Left common carotid artery plus branches (tissue), 1 donor: ENCODE measurements around the gene MED26.

DNA sequence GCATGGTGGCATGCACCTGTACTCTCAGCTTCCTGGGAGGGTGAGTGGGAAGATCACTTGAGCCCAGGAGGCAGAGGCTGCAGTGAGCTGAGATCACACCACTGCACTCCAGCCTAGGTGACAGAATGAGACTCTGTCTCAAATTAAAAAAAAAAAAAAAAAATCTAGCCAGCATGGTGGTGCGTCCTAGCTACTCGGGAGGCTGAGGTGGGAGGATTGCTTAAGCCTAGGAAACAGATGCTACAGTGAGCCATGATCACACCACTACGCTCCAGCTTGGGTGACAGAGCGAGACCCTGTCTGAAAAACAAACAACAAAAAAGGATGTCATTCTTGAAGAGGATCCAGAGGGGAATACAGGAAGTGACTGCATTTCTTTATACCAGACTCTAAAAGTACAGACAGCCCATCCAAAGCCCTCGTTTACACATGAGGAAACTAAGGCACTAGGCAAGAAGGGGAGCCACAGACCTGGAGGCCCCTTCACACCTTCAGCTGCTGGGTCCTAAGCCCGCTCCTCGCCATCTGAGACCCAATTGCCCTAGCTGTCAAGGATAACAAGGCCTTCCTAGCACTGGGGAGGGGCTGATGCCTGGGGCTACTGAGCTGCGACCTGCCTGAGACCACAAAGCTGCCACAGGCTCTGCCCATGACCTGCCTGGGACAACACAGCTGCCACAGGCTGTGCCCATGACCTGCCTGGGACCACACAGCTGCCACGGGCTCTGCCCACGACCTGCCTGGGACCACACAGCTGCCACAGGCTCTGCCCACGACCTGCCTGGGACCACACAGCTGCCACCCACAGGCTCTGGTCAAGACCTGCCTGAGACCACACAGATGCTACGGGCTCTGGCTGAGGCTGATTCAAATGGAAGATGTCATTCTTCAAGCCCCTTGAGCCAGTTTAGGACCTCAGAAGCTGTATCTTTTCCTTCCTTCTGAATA is 55.0 kb downstream of the EPS15L1 start:
- PRO-cap: no peak

DNA sequence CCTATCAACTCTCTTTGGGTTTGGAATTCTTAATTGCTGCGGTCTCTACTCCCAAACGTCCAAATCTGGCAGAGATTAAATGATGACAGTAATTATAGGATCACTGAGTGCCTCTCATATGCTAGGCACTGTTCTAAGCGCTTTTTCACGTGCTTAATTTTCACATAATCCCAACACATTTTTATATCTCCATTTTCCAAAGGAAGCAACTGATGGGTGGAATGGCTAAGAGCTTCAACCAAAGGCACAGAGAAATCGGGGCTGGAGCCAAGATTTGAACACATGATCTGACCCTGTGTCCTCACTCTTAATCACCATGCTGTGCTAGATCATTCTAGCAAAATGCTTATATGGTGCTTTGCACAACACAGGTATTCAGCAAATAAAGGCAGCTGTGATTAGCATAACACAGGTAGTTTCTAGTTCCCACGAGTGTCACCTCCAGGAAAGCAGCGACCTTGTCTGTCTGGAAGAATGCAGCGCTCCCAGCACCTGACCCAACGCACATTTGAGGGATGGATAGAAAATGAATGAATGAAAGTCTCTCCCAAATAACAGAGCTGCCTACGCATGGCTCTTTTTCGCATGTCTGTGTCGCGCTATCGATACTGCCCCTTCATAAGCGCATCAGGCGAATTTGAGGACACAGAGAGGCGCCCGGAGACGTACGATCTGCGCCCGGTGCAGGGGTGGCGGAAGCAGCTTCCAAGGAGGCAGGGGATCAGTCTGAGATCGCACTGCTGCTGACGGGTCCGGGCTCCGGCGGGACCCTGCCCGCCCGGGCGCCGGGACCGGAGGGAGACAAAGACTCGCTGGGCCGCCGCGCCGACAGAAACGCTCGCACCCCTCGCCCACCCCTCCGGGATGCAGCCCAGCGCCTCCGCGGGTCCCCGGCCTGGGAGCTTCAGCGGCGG is 777 bp downstream of the EPS15L1 start:
- PRO-cap: no peak

- PRO-cap: no peak
Measured at GRCh38 chr19:16529507-16530333, 12.5 kb downstream of the CHERP start.

DNA sequence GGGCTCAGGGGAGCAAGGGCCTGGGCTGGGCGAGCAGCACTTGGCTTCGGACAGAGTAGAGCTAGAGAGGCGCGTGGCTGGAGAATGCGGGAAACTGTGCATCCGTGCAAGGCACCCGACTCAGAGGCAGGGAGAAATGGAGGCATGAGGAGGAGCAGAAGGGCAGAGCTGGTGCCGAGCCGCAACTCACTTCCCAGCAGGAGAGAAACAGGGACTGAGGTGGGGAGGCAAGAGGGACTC is 10.8 kb downstream of the CHERP start:
- PRO-cap: no peak

GRCh38 chr19:16541435-16542358 is 540 bp downstream of the CHERP start:
- PRO-cap: no peak

- PRO-cap: no peak
Measured at GRCh38 chr19:16569580-16570526, 2.4 kb downstream of the SLC35E1 start.

- PRO-cap: no peak
Measured at GRCh38 chr19:16575509-16576013, 3.3 kb upstream of the SLC35E1 start.

DNA sequence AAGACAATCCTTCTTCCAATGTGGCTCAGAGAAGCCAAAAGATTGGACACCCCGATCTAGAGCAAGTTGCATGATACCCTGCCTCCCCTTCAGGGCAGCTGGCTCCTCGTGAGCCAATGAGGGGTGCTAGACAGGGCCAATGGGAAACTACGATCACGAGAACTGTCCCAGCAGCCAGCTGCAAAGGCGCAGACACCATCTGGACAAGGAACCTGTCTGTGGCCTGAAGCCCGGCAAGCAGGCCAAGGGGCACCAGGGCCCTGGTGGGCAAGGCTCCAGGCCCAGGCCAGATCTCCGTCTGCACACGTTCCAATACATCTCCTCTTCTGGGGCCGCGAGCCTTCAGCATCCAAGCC is 20.2 kb downstream of the MED26 start:
- PRO-cap: no peak

- PRO-cap: bidirectional peak, plus-strand start at chr19:16628475, minus-strand start at chr19:16628204
Measured at GRCh38 chr19:16627615-16628320, at the start of gene MED26. MED26 (minus strand) TSS chr19:16628204.

DNA sequence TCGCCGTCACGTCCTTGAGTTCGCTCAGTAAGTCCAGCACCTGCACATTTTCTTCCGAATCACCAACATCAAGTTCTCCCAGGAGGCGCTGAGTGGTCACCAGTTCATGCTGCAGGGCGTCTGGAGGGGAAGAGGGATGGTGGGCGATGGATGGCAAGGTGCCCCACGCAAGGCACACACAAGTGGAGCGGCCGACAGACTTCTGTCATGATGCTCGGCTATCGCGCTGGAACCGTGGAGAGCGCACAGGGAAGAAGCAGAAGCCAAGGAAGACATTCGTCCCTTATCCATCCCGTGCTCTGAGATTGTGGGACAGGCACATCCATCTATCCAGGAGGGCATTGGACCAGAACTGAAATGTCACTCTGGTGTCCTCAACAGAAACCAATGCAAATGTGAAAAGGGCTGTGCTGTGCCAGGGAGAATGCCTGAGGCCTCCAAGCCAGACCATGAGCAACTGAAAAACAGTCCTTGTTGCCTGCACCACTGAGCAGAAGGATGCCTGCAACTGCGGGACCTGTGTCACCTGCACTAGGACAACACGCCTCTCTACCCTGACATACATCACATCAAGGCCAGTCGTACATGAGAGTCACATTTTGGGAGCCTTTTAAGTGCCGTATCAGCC is 22.3 kb downstream of the HAUS8 start:
- PRO-cap: no peak

DNA sequence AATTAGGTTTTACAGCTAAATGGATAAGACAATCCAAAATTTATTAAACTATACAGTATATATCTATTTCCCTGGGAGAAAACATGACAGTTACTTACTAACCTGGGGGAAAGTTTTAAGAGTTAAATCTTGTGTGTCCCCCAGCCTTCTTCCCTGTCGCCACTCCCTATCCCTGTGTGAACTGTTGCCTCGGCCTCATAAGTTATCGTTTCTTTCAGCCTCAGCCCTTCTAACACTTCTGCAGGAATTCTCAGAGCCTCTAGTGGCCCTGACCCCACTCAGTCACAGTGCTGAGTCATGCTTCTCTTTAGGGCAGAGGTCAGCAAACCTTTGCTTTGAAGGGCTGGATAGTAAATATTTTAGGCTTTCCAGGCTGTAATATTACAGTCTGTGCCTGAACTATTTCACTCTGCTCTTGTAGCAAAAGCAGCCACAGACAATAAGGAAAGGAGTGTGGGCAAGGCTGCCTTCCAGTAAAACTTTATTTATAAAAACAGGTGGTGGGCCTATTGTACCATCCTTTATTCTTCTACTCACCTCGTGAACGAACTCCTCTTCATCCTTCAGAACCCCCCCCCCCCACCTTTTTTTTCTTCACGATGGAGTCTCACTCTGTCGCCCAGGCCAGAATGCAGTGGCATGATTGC is 22.0 kb downstream of the MYO9B start:
- PRO-cap: no peak

GRCh38 chr19:17114213-17115253 is 39.0 kb downstream of the MYO9B start:
- PRO-cap: no peak

GRCh38 chr19:17149615-17150025 is 65.5 kb upstream of the USE1 start:
- PRO-cap: no peak

GRCh38 chr19:17153961-17154600 is 61.1 kb upstream of the USE1 start:
- PRO-cap: no peak

GRCh38 chr19:17200087-17201142 is 14.7 kb upstream of the USE1 start:
- PRO-cap: no peak

- PRO-cap: unidirectional peak, minus-strand start at chr19:17215646
Measured at GRCh38 chr19:17215493-17216391, 585 bp downstream of the USE1 start.

- PRO-cap: no peak
Measured at GRCh38 chr19:17239971-17240329, 5.8 kb downstream of the NR2F6 start.

- PRO-cap: no peak
Measured at GRCh38 chr19:17243136-17243416, 2.6 kb downstream of the NR2F6 start.

GRCh38 chr19:17260728-17261268 is 3.7 kb downstream of the USHBP1 start:
- PRO-cap: no peak

DNA sequence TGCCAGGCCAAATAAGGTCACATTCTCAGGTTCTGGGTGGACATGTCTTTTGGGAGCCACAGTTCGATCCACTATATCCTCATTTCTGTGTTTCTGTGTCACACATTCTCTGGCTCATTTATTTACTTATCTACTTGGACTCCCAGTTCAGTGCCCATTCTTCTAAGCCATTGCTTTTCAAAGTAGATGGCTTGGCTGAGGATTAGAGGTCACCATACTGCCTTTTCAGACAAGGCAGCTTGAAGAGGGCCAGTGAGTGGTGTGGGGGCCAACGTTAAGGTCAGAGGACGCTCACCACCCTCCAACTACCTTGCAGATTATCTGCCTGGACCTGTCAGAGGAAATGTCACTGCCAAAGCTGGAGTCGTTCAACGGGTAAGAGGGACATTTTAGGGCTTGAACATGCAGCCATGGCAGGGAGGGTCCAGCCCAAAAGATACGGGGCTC is 4.1 kb downstream of the BABAM1 start:
- PRO-cap: no peak